Gastrocnemius medialis (tissue), 3 donors: ENCODE data around the genes ZBTB11 and ZPLD1.

- PRO-cap, result no peak
- RAMPAGE, long total RNA, 3 experiments, result no peak in any of the 3 experiments
Observed at GRCh38 chr3:100591341-100591968, 17.9 kb upstream of the ADGRG7 start.

DNA sequence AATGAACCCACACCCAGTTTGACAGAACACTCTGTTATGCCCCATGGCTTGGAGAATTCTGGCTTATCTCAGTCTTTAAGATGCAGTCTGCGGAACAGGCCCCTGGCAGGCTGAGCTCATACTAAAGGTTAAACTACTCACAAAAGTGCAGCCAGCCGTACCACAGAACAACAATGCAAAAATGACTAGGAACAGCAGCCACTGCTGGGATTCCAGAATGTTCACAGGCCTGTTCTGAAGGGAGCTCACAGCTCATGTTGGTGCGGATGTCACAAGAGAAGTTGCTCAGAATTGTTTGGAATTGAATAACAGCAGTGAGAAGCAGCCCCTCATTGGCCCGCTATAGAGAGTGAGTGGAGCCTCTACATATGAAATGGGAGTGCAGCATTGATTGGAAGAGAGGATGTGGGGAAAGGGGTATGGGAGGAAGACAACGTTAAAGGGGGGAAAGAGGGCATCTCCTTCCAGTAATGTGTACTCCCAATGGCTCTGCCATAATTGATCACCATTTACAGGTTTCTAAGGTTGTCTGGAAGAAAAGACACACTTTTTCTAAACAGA lies 78.9 kb downstream of the ABI3BP start:
- PRO-cap, result no peak
- RAMPAGE, long total RNA, 3 experiments, result no peak in any of the 3 experiments

- PRO-cap, result bidirectional peak, plus-strand start at chr3:101677285, minus-strand start at chr3:101677132
- RAMPAGE, long total RNA, 3 experiments, result start-site peak on the minus strand in 3 of 3 experiments, at chr3:101677084-101677147 at its widest, 52 to 180 reads per replicate
Observed at GRCh38 chr3:101676989-101677623, at the start of gene ZBTB11. Gene ZBTB11 (minus strand): TSS chr3:101677132.

GRCh38 chr3:101685147-101685515 lies 1.4 kb downstream of the RPL24 start:
- PRO-cap, result no peak
- RAMPAGE, long total RNA, 3 experiments, result no peak in any of the 3 experiments

- PRO-cap, result no peak
- RAMPAGE, long total RNA, 3 experiments, result no peak in any of the 3 experiments
Observed at GRCh38 chr3:101725115-101725626, 757 bp downstream of the CEP97 start.

GRCh38 chr3:101801227-101801864 lies 22.3 kb downstream of the NXPE3 start:
- PRO-cap, result no peak
- RAMPAGE, long total RNA, 3 experiments, result no peak in any of the 3 experiments

DNA sequence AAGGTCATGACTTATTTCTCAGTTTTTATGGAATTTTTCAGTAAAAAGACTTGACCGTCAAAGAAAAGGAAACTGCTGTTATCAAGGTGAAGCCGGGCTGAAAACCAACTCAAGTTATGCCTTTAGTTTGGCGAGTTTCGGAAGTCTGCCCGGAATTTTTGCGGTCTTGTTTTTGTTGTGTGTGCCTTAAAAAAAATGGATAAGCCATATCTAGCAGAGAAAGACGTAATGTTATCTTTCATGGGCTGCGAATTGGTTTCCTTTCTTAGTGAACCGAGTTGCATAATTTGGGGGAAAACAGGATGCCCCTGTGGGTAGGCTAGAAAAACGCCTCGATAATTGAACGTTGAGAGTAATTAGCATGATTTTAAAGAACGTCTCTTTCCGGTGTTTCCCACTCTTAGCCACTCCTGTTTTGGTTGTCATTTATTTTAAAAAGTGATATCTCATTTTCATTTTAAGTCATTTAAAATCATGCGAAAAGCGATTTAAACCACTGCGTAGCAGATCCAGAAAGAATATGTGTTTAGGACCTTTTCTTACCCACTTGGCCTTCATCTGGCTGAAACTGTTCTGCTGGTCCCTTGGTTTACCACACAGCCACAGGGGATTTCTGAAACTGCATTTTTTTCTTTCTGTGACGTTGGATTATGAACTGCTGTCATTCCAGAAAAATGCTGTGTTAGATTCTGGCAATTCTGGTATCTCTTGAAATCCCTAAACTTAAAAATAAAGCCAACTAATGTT lies 1.2 kb downstream of the NFKBIZ start:
- PRO-cap, result unidirectional peak, minus-strand start at position 522 of the sequence
- RAMPAGE, long total RNA, 3 experiments, result no peak in any of the 3 experiments

GRCh38 chr3:101878477-101879011 lies 29.2 kb downstream of the NFKBIZ start:
- PRO-cap, result no peak
- RAMPAGE, long total RNA, 3 experiments, result no peak in any of the 3 experiments

- PRO-cap, result no peak
- RAMPAGE, long total RNA, 3 experiments, result no peak in any of the 3 experiments
Observed at GRCh38 chr3:102141476-102142373, 292.4 kb downstream of the NFKBIZ start.

- PRO-cap, result no peak
- RAMPAGE, long total RNA, 3 experiments, result no peak in any of the 3 experiments
Observed at GRCh38 chr3:102434621-102435110, at the start of gene ZPLD1. Gene ZPLD1 (plus strand): TSS chr3:102435015.

DNA sequence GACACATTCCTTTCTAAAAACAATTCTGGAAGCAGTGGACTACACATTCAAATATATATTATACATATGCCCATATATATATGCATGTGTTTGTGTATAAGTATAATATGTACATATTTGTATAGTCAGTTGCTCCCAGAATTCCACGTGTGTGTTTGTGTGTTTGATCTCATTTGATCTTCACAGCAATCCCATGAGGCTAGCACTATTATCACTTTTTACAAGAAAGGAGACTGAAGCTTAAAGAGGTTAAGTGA lies 2.1 kb upstream of the ALCAM start:
- PRO-cap, result no peak
- RAMPAGE, long total RNA, 3 experiments, result no peak in any of the 3 experiments

- PRO-cap, result no peak
- RAMPAGE, long total RNA, 3 experiments, result no peak in any of the 3 experiments
Observed at GRCh38 chr3:105365253-105365623, 1.5 kb upstream of the ALCAM start.

GRCh38 chr3:105532287-105532808 lies 165.6 kb downstream of the ALCAM start:
- PRO-cap, result no peak
- RAMPAGE, long total RNA, 3 experiments, result no peak in any of the 3 experiments

- PRO-cap, result no peak
- RAMPAGE, long total RNA, 3 experiments, result no peak in any of the 3 experiments
Observed at GRCh38 chr3:105784652-105785294, 84.0 kb downstream of the CBLB start.

DNA sequence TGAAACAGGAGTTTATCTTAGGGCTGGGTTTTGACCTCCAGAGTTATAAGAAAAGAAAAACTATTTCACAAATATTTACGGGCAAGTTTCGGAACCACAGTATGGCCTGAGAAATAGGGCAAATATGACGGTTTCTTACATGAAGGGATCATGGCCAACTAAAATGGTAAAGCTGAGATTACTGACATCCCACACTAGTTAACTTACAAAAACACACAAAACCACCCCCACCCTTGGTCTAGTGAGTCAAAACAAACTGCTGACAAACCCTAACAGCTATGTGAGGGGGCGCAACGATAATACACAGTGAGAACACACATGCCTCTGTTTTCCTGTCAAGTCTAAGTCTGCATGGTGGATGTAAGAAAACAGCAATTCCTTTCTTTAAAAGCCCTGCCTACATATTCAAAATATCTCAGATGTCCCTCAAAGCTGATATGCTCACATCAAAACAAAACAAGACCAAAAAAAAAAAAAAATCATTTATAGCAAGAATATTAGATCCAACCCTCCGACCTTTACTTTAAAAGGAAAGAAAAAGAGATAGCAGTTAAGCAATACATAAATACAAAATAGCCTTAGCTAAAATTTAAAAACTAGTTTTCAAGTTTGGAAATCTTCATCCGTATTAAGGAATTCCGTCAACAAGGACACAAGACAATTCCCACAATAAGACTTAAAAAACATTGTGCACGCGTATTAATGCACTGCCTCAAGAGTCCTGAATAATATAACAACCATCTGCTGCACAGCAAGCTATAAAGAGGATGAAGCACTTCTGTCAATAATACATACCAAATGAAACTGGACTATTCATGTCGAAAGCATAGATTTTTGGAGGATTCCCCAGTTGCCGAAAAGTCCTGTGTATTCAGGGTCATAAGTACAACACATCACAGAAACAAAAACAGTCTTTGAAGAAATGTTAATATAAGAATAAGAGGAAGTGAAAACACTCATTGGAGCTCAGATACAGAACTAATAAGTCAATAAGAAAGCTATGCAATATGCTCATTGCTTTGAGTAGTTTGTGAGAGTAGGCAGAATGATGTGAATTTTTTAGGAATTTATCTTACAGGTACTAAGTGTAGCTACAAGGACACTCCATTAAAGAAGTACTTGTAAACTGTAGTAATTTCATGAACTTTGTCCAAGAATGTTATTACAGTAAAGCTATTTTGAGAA lies 31.9 kb downstream of the CBLB start:
- PRO-cap, result no peak
- RAMPAGE, long total RNA, 3 experiments, result no peak in any of the 3 experiments

DNA sequence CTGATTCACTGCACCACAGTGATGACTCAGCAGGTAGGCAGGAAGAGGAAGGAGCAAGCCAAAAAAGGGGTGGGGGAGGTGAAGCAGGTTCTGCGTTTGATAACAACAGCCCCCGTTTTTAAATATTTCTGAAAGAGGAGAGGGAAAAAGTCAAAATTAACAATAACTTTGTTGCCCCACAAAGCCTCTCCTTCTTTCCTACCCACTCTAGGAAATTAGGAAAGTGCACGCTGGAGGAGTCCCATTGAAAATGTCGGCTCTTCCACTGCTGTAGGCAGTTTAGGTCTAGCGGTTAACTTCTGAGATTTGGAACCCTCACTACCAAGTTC lies 9.8 kb upstream of the CCDC54 start:
- PRO-cap, result no peak
- RAMPAGE, long total RNA, 3 experiments, result no peak in any of the 3 experiments

- PRO-cap, result no peak
- RAMPAGE, long total RNA, 3 experiments, result no peak in any of the 3 experiments
Observed at GRCh38 chr3:107374691-107374972, 2.6 kb upstream of the CCDC54 start.

- PRO-cap, result no peak
- RAMPAGE, long total RNA, 3 experiments, result no peak in any of the 3 experiments
Observed at GRCh38 chr3:107800573-107801311, 278.0 kb downstream of the BBX start.

- PRO-cap, result unidirectional peak, plus-strand start at chr3:107993537
- RAMPAGE, long total RNA, 3 experiments, result no peak in any of the 3 experiments
Observed at GRCh38 chr3:107992852-107993799, 97.7 kb downstream of the CD47 start.

- PRO-cap, result no peak
- RAMPAGE, long total RNA, 3 experiments, result no peak in any of the 3 experiments
Observed at GRCh38 chr3:108046378-108046844, 44.4 kb downstream of the CD47 start.